ENCODE measurements around a stretch of chr12.

DNA sequence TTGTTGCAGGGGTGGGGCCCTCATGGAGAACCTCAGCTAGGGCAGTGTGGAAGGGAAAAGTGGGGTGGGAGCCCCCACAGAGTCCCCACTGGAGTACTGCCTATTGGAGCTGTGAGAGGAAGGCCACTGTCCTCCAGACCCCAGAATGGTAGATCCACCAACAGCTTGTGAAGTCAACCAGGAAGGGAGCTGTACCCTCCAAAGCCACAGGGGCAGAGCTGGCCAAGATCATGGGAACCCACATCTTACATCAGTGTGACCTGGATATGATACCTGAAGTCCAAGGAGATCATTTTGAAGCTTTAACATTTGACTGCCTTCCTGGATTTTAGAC is 466.7 kb downstream of the ADAMTS20 start:
- PRO-cap, result no peak
- RAMPAGE, long total RNA, 4 experiments, result no peak in any of the 4 experiments

- PRO-cap, result no peak
- RAMPAGE, long total RNA, 4 experiments, result no peak in any of the 4 experiments
Observed at GRCh38 chr12:45232479-45233358, 16.8 kb downstream of the ANO6 start.

GRCh38 chr12:45281918-45282405 is 66.1 kb downstream of the ANO6 start:
- PRO-cap, result no peak
- RAMPAGE, long total RNA, 4 experiments, result start-site peak on the plus strand in 1 of 4 experiments, at chr12:45282077-45282160 at its widest, 6 reads per replicate

- PRO-cap, result no peak
- RAMPAGE, long total RNA, 4 experiments, result no peak in any of the 4 experiments
Observed at GRCh38 chr12:45292349-45293284, 76.7 kb downstream of the ANO6 start.

DNA sequence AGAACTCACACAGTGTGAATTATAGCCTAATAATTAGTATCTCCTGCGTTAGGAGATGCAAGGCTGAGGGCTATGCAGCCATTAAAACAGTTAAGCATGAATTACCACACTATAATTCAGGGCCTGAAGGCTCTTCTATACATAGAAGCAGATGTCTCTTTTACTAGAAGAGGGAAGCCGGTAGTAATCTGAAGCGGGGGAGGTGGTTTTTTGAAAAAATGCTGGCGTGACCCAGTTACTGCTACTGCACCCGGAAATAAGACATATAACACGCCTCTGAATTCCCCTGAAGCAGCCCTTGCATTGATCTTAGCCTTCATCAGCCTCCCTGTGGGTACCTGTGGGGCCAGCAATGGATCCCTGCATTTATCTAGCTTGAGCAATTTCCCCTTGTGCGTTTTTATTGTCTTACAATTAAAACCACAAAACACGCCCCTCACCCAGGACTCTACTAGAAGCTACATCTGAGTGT is 211.0 kb upstream of the ARID2 start:
- PRO-cap, result no peak
- RAMPAGE, long total RNA, 4 experiments, result no peak in any of the 4 experiments

GRCh38 chr12:46072017-46072531 is 81.7 kb upstream of the SCAF11 start:
- PRO-cap, result no peak
- RAMPAGE, long total RNA, 4 experiments, result no peak in any of the 4 experiments

GRCh38 chr12:46238409-46239132 is 30.3 kb downstream of the SLC38A1 start:
- PRO-cap, result no peak
- RAMPAGE, long total RNA, 4 experiments, result start-site peak on the minus strand in 1 of 4 experiments, at chr12:46238639-46238964 at its widest, 12 reads per replicate

DNA sequence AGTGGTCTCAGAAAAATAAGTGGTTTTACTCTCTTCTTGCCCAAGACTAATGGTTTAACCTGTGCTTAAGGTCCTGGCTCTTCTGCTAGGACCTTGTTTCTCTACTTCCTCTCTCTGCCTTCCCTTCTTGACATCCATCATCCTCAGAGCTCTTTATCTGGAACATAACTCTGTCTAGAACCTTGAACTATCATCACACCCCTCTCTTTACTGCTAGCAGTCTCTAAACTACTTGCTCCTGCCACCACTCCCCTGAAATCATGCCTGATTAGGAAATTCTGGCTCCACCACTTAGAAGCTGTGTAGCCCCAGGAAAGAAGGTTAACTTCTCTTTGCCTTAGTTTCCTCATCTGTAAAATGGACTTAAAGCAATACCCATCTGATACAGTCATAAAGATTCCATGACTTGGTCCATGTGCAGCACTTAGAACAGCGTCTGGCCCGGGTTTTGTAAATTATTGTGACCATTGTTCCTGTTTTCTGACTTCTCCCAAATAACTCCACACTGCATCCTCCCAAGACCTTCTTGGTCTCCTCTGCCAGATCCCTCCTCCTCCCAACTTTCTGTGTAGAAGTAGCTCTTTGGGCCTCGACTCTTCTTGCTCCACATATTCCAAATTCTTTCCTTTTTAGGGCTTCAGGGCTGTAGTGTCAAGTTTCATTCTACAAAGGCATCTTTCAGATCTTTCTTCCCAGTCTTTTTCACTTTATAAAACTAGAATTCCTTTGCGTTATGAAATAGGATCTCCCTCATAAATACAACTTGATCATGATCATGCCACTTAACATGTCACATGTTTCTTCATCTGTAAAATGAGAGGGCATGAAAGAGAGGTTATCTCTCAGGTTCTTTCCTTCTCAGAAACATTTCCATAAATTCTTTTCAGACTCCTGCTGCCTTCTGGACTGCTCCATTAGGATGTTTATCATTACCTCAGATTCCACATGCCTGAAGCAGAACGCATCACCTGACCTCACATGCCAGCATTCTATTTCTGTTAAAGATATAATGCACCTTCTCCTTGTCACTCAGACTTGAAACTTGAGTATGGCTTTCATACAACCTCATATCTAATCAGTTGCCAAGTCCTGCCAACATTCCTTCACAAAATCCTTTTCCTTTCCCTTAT is 8.8 kb downstream of the SLC38A1 start:
- PRO-cap, result no peak
- RAMPAGE, long total RNA, 4 experiments, result start-site peak on the minus strand in 1 of 4 experiments, centred at position 246 of the sequence, 8 reads per replicate

DNA sequence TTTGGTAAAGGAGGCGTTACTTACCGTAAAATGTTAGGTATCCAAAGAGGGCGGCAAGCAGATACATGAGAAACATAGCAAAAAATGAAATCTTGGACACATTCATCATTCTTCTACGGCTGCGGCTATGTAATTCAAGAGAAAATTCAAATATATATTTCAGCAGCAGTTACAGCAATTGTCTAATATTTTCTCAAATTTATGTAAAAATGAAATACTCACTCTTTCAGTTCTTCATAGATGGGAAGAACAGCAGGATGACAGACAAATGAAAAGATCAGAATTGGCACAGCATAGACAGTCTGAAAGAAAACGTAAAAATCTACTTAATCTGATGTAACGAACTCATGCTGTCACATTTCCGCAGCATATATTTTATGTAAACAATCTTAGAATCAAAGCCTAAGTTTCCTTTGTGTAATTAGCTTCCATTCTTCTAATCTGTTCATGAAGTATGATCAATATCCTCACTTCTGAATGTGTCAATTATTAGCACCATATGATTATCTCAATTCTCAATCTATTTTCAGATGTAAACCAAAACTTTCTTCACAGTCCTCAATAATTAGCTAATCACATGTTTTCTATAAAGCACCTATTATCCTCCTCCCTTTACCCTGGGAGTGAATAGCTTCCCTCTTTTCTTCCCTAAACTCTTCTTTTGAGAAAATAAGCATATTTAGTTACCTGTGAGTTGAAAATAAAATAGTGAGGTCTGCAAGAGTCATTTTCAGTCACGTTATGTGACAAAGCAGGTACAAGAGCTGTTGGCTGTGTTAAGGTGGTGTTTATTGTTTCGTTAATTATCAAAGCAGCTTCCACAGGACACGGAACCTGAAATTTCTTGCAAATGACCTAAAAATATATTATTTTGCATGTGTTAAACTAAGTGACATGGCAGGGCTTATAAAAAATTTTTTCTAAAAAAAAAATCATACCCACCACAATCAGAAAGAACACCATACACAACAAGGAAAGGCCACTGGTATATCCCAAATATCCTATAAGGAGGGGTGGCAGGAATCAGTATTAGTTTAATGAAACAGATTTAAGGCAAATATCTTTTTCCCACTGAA is 8.5 kb downstream of the SLC38A2 start:
- PRO-cap, result no peak
- RAMPAGE, long total RNA, 4 experiments, result no peak in any of the 4 experiments

DNA sequence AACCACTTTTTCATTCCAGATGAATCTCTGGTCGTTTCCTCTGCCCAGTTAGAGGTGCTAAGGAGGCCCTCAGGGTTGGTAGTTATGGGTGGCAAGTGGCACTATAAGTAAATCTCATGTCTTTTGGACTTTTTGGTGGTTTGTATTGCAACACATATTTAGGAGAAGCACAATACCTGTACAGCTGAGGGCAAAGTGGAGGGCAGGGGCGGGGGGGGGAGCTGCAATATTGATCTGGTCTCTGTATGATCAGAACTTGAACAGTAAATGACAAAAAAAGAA is 1.9 kb upstream of the SLC38A2 start:
- PRO-cap, result no peak
- RAMPAGE, long total RNA, 4 experiments, result no peak in any of the 4 experiments

- PRO-cap, result no peak
- RAMPAGE, long total RNA, 4 experiments, result no peak in any of the 4 experiments
Observed at GRCh38 chr12:46374785-46375223, 2.2 kb upstream of the SLC38A2 start.

DNA sequence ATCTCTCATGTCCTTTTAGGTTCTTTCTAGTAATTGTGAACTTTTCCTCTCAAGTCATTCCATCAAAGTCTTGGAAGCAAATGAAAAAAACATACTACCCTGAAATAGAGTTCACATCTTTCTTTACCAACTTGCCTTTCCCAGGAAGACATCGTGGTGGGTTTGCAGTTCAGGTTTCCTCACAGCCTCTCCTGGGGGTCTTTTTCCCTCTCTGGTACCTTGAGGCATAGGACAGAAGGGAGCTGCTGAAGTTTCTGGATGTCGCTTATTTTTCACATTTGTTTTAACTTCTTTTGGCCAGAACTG is 11.7 kb upstream of the SLC38A2 start:
- PRO-cap, result no peak
- RAMPAGE, long total RNA, 4 experiments, result no peak in any of the 4 experiments

DNA sequence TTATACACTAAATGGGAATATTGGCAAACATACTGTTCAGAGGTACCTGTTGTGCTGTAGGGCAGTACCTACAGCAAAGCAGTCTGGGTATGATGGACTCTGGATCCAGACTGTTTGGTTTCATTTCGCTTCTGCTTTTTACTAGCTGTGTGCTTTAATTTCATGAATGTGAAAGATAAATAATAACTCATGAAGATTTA is 17.7 kb upstream of the SLC38A2 start:
- PRO-cap, result no peak
- RAMPAGE, long total RNA, 4 experiments, result no peak in any of the 4 experiments

GRCh38 chr12:46406105-46406660 is 33.6 kb upstream of the SLC38A2 start:
- PRO-cap, result no peak
- RAMPAGE, long total RNA, 4 experiments, result start-site peak on the plus strand in 1 of 4 experiments, at chr12:46406267-46406506 at its widest, 27 reads per replicate

DNA sequence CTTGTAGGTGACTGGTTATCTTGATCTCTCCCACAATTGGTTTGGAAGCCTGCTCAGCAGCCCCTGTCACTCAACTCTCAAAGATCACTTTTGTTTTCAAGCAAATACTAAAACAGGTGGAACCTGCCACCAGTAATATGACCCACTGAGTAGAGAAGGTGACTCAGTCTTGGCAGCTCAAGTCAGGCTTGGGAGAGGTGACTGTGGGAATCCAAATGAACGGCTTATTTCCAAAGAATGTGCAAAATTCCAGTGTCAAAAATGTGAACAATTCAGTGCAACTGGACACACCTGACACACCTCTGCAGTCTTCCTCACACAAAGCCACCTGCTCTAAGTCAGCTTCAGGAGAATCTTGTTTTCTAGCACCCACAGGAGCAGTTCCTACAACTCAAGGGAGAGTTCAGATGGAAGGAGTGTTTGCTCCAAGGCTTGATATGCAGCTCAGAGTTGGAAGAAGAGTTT is 83.3 kb upstream of the SLC38A2 start:
- PRO-cap, result no peak
- RAMPAGE, long total RNA, 4 experiments, result no peak in any of the 4 experiments

- PRO-cap, result no peak
- RAMPAGE, long total RNA, 4 experiments, result no peak in any of the 4 experiments
Observed at GRCh38 chr12:46556078-46556664, 183.6 kb upstream of the SLC38A2 start.

DNA sequence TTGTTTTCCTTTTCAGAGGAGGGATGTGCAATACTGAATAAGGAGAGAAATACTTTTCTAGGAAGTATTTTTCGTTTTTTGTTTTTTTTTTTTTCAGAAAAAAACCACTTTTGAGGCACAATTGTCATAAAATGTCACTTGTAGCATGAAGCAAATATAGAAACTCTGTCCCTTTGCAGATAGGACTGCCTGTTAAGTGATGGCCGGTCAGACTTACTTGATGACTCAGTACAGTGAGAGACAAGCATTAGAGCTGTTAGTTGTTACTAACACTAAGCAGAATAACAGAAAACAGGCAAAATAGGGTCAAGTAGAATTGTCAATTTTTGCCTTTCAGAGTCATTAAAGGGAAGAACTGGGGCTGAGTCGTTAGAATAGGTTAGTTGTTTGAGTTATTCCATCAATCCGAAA is 168.0 kb downstream of the SLC38A4 start:
- PRO-cap, result no peak
- RAMPAGE, long total RNA, 4 experiments, result no peak in any of the 4 experiments

DNA sequence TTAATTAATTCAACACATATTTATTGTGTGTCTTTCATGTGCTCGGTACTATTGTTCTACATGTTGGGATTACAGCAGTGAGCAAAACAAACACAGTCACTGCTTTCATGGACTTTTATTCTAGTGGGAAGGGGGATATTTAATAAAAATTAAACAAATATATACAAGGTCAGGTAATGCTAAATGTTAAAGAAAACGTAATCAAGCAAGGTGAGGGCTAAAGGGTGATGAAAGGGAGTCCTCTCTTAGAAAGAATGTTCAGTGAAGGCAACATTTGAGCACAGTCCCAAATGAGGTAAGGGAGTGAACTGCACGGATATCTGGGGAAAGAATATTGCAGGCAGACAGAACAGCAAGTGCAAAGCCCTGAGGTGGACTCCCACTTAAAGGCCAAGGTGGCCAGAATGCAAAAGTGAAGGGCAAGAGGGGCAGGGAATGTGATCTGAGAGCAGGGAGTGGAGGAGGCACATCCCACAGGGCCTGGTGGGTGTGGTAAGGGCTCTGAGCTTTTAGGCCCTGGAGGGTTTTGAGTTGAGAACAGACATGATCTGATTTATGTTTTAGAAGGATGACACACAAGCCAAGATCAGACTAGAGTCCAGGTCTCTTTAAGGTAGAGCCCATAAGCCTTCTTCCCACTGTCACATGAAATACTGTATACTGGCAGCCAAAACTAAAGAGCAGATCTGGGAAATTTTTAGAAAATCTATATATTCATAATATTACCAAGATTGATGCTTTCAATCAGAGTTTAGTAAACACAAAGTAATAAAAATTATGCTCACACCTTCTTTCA is 162.6 kb downstream of the SLC38A4 start:
- PRO-cap, result no peak
- RAMPAGE, long total RNA, 4 experiments, result start-site peak on the plus strand in 1 of 4 experiments, centred at position 184 of the sequence, 6 reads per replicate

- PRO-cap, result no peak
- RAMPAGE, long total RNA, 4 experiments, result no peak in any of the 4 experiments
Observed at GRCh38 chr12:46702804-46703524, 122.8 kb downstream of the SLC38A4 start.

GRCh38 chr12:46738171-46738998 is 87.4 kb downstream of the SLC38A4 start:
- PRO-cap, result no peak
- RAMPAGE, long total RNA, 4 experiments, result no peak in any of the 4 experiments

Data from Peyer's patch (tissue), 4 donors.